HTERT-HM (cell line): ENCODE measurements around a stretch of chr4.

- RRBS = no CpG with 5 or more reads among the region's 2 CpGs
These were observed 59.7 kb downstream of the AFF1 start for GRCh38 chr4:86994329-86995028.

GRCh38 chr4:87006501-87007341 lies 71.9 kb downstream of the AFF1 start:
- RRBS = 1% methylated on average over 32 of the region's 77 CpGs

DNA sequence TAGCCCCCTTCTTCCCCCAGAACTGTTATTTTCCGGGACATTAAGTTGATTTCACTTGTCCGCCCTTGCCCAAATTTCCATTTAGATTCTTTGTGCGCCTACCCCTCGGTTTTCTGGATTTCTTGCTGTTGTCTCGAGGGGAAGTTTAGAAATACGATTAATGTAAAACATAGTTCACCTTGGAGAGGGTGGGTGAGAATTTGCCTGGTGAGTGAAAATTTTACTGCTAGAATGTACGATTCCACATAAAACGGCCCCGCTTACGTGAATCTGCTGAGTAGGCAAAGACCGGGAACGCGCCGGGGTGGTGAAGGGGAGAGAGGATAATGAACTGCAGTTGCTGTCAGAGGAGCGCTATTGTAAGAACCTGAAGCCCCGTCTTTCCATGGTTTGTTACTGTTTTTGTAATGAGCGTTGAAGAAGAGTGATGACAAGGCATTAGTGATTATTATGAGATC lies 72.9 kb downstream of the AFF1 start:
- RRBS = no CpG with 5 or more reads among the region's 17 CpGs

- RRBS = no CpG with 5 or more reads among the region's 4 CpGs
These were observed 92.8 kb downstream of the KLHL8 start for GRCh38 chr4:87127531-87128005.

- RRBS = no CpG with 5 or more reads among the region's 9 CpGs
These were observed 75.8 kb downstream of the KLHL8 start for GRCh38 chr4:87144357-87145374.

DNA sequence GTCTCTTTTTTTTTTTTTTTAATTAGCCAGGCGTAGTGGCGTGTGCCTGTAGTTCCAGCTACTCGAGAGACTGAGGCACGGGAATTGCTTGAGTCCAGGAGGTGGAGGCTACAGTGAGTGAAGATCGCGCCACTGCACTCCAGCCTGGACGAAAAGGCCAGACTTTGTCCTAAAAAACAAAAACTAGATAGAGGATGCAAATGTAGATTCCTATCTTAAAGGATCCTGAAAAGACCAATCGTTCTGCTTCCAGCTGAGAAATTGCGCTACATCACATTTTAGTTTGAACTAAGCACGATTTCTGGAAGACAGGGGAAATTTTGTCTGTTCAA lies 626 bp upstream of the HSD17B11 start:
- RRBS = no CpG with 5 or more reads among the region's 10 CpGs

DNA sequence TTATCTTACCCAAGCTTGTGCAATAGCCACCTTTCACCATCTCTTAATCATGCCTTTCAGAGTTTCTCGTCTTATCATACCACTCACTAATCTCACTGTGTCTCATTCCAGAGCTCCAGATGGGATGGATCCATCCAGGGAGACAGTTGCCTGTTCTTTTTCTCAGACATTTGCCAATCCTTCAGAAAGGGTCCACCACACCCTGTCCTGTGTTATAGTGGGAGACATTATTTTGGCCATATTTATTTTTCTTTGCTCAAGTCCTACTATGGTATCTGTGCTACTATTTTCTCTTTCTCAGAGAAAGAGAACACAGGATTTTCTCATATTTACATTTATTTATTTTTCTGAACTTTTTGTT lies 12.4 kb downstream of the SPARCL1 start:
- RRBS = no CpG with 5 or more reads among the region's 1 CpG

GRCh38 chr4:87619976-87620943 lies 11.9 kb downstream of the DSPP start:
- RRBS = no CpG with 5 or more reads among the region's 6 CpGs

GRCh38 chr4:87710120-87710597 lies 60.1 kb downstream of the DMP1 start:
- RRBS = no CpG with 5 or more reads among the region's 15 CpGs

DNA sequence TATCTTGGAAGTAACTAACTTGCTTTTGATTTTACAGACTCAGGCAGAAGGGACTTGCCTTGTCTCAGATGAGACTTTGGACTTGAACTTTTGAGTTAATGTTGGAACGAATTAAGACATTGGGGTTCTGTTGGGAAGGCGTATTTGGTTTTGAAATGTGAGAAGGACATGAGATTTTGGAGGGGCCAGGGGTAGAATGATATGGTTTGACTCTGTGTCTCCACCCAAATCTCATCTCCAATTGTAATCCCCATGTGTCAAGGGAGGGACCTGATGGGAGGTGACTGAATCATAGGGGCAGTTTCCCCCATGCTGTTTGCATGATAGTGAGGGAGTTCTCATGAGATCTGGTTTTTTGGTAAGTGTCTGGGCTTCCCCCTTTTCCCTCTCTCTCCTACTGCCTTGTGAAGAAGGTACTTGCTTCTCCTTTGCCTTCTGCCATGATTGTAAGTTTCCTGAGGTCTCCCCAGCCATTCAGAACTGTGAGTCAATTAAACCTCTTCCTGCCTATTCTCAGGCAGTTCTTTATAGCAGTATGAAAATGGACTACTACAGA lies 20.1 kb downstream of the PKD2 start:
- RRBS = no CpG with 5 or more reads among the region's 2 CpGs

GRCh38 chr4:88290841-88291409 lies 6.6 kb upstream of the PPM1K start:
- RRBS = no CpG with 5 or more reads among the region's 5 CpGs

DNA sequence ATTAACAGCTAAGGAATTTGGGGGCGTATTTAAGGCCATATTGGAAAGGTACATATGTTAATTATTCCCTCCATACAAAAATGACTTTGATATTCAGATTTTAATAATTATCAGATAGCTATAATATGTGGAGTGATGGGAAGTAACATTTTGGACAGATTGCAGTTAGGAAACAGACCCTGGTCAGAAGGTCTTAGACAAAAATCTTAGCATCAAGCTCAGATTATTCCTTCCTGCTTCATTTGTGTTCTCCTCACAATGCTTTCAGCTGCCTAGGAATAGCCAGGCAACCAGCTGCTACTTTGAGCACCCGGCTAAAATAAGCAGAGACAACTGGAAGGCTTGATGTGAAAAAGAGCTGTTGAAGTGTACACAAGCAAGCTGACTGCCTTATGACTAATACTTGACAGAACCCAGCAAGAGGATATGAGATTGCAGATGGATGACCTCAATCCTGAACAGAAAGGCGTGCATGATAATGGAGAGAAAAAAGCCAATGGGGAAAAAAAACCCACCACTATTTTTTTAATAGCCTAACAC lies 37.5 kb upstream of the HERC6 start:
- RRBS = no CpG with 5 or more reads among the region's 3 CpGs

DNA sequence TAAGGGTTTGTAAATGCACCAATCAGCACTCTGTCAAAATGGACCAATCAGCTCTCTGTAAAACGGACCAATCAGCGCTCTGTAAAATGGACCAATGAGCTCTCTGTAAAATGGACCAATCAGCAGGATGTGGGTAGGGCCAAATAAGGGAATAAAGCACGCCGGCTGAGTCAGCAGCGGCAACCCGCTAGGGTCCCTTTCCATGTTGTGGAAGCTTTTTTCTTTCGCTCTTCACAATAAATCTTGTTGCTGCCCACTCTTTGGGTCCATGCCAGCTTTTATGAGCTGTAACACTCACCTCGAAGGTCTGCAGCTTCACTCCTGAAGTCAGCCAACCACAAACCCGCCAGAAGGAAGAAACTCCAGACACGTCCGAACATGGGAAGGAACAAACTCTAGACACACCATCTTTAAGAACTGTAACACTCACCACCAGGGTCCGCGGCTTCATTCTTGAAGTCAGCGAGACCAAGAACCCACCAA lies 17.3 kb upstream of the HERC6 start:
- RRBS = no CpG with 5 or more reads among the region's 14 CpGs

DNA sequence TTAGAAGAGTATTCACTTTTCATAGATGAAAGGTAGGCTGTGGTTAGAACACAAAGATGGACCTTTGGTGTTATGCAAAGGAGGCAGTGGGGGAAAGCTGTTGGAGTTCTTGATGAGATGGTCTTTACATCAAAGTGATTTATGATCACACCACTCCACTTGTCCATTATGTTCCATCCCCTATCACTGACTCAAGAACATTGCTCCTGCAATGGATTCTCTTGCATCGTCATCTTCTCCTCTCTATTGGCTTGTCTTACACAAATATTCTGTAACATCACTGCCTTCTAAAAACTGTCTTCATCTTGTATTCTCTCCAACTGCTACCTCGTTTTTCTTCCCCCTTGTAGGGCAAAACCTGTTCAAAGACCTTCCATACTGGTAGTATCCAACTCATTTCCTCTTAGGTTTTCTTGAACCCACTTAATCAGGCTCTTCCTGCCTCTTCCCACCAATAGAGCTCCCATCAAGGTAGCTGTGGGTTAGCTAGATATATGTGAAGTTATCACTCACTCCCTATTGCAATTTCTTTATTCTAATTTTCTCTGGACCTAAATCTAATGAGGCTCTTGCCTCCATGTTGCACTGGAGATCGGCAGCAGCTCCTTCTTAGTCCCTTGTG lies 75.4 kb upstream of the NAP1L5 start:
- RRBS = no CpG with 5 or more reads among the region's 3 CpGs

GRCh38 chr4:88870038-88870450 lies 172.4 kb upstream of the NAP1L5 start:
- RRBS = no CpG with 5 or more reads among the region's 7 CpGs

DNA sequence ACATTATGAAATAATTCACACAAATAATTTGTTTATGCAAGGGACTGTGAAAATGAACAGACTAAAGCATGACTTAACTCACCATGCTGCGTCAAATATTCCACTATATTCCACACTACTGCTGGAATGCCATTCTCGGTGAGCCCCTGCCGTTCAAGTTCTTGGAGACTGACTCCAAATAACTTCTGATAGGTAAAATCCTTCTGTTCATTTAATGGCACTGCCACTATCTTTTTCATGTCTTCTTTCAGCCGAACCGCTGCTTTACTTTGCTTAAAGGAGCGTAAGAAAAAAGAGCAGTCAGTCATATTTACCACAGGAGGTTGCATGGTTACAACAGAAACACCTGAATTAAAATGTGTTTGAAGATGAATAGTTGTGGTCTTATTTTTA lies 27.6 kb downstream of the FAM13A start:
- RRBS = no CpG with 5 or more reads among the region's 6 CpGs

- RRBS = no CpG with 5 or more reads among the region's 3 CpGs
These were observed 27.2 kb downstream of the FAM13A start for GRCh38 chr4:89029771-89030236.

DNA sequence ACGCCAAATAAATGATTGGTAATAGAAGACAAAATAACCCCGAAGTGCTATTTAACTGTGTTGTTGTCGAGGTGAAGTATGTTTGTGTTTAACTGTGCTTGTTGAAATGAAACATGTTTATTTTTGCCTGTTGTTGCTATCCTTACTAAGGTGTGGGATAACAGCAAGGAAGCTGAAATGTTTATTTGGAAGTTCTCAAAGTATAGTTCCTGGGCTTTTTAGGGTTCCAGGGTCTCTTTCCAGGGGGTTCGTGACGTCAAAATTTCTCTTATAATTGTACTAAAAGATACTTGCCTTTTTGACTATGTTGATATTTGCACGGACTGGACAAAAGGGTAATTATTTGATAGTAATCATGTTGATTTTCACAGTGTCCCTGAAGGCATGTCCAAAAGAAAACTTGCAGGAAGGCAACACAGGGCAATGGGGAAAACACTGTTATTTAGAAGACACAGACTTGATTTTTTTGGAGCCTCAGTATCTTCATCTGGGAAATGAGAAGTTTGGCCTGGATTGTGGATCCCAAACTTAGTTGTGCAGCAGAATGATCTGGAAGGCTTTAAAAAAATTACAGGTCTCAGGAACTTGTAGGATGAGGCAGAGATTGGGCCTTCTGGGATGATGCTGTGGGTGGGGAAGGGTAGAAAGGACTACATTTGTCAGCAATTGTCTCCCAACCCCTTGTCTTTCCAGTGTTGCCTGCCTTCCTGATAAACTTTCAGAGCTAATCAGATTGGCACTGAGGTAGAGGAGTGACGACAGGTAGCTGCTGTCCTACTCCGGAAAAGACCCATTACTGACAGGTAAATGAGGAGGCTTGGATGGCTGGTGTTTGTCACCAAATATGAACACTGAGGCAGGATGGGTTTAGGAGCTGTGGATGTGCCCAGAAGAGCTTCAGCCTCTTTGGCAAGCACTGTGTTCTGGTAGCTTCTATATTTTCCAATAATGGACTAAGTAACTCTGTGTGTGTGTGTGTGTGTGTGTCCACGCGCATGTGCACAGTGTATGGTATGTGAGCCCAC lies 33.1 kb downstream of the GPRIN3 start:
- RRBS = no CpG with 5 or more reads among the region's 10 CpGs

DNA sequence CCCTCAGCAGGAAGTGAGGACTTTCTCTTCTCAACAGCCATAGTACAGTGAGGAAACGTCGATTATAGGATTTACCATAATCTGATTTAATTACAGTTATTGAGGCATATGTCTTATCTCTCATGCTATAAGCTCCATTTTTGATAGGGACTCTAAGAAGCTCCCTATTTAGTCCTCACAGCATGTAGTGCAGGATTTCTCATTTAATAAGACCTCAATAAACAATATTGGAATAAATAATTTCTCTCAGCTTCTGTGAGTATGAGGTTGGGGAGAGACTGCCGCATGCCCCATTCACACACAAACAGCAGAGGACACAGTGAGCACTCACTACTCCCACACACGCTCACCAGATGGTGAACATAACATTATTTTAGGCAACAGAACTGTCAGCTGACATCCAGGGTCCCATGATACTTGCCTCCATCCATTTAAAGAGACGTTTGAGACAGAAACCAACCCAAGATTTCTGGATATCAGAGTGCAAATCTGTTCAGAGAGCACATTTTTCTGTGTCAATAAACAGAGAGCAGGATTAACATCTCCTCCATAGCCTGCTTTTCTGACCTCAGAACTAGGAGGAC lies 16.9 kb downstream of the GPRIN3 start:
- RRBS = no CpG with 5 or more reads among the region's 5 CpGs